AG10803 (cell line): ENCODE measurements around a stretch of chr10.

GRCh38 chr10:73425-74286, 24.6 kb upstream of the TUBB8 start:
- RRBS, result 2% methylated on average over 4 of the region's 70 CpGs

- RRBS, result 96% methylated on average over 6 of the region's 18 CpGs
Observed at GRCh38 chr10:248154-248809, 113.0 kb downstream of the ZMYND11 start.

DNA sequence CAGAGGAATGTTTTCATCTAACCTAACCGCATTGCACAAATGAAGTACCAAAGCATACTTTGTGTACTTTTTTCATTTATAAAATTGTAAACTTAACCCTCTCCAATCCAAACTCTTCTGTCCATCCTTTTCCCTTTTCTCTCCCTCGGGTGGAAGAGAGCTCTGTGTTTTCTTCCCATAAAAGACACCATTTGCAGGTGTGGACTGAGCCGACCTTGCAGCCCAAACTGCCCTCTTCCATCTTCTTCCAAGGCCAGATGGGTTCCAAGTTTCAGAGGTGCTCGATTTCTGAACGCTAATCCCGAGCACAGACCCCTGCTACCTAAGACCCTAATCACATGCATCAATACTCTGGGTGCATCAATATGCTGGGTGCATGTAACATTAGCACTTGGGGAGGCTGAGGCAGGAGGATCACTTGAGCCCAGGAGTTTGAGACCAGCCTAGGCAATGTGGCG, 158.7 kb downstream of the ZMYND11 start:
- RRBS, result no CpG with 5 or more reads among the region's 7 CpGs

DNA sequence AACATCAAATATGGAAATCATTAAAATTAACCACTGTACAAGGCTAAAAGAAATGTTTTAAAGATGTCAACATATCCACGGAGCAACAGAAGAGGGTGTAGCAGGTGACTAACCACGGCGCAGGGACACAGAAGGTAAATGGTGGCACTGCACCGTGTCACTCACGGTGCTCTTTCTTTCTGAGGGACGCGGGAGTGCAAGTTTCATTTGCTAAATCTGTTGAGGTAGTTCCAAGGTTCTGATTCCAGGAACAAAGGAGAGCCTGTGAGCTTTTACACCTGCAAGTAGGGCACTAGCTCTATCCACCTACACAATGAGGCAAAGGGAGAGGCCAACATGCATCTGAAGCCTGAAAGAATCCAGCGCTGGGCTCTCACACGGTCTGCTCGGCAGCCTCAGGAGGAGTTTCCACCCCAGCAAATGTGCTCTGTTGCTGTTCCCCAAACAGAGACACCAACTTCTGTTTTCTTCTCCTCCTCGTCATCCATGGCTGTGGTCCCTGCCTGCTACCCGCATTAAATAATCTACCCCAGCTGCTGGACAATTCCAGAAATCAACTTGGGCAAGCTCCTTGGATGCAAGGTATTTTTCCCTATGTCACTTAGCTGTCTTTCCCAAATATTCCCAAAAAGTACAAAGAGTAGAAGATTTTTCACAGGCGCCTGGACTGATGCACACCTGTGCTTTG, 176.6 kb downstream of the ZMYND11 start:
- RRBS, result no CpG with 5 or more reads among the region's 13 CpGs

DNA sequence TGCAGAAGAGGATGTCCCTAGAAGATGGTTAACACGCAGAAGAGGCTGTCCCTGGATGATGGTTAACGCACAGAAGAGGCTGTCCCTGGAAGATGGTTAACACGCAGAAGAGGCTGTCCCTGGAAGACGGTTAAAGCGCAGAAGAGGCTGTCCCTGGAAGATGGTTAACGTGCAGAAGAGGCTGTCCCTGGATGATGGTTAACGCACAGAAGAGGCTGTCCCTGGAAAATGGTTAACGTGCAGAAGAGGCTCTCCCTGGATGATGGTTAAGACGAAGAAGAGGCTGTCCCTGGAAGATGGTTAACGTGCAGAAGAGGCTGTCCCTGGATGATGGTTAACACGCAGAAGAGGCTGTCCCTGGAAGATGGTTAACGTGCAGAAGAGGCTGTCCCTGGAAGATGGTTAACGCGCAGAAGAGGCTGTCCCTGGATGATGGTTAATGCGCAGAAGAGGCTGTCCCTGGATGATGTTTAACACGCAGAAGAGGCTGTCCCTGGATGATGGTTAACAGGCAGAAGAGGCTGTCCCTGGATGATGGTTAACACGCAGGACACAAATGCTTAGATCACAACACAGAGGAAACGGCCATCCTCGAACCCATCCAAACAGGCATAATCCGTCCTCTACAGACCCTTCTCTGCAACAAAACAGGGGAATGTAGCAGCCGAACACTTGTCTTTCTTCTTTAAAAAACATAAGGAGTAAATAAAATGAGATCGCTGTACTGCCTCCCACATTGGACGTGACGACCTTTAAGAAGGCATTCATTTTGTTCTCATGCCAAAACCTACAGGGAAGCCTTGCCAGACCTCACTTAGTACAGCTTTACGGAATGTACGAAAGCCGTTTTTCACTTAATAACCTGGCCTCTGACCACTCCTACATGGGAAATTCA, 244.9 kb downstream of the ZMYND11 start:
- RRBS, result no CpG with 5 or more reads among the region's 27 CpGs

DNA sequence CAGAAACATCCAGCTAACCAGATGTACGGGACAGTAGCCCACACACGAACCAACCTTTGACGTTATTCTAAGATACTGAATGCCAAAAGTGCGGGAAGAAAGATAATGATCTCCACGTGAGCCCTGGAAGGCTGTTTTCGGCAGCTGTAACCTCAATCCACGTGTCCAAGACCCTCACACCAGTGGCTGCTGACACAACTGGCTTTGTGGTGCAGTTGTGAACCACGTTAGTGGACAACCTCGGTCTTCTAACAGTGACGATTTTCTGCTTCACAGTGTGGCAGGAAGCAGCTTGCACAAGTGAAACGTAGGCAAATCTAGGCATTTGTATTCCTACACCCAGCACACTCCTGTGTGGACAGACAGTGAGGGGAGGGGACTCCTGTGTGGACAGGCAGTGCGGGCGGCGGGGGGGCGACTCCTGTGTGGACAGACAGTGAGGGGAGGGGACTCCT, 251.9 kb downstream of the ZMYND11 start:
- RRBS, result no CpG with 5 or more reads among the region's 15 CpGs

- RRBS, result no CpG with 5 or more reads among the region's 19 CpGs
Observed at GRCh38 chr10:510217-510891, 179.1 kb downstream of the DIP2C start.

DNA sequence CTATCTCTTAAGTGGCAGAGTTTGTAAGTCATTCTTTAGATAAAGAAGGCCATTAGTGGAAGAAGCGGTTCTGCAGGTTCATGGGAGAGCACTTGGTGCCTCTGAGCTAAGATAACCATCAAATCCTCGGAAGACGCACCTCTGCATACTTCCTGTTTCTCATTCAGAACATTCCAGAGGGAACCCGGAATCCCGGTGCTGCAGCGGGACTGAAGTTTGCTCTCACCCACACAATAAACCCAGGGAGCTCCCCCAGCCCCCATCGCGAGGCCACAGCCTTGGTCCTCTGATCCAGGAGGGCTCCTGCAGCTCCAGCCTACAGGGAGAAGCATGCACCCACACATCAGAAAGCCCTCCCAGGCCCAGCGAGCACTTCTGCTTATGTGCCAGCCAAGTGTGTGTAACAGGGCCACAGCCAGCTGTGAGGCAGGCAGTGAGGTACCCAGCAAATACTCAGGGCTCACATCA, 142.5 kb downstream of the DIP2C start:
- RRBS, result no CpG with 5 or more reads among the region's 9 CpGs

DNA sequence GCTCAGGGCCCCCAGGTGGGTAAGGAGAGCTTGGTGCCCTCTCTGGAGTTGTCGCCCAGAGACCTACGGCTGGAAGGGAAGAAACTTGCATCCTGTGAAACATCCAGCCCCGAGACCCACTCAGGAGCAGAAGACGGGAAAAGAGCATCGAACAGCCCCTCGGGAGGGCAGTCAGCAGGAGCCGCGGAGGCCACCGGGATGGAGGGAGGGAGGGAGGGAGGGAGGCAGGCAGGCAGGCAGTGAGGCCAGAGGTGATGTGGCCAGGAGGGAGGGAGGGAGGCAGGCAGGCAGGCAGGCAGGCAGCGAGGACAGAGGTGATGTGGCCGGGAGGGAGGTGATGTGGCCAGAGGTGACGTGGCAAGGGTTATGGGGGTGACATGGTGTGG, 141.2 kb downstream of the DIP2C start:
- RRBS, result 63% methylated on average over 2 of the region's 12 CpGs

DNA sequence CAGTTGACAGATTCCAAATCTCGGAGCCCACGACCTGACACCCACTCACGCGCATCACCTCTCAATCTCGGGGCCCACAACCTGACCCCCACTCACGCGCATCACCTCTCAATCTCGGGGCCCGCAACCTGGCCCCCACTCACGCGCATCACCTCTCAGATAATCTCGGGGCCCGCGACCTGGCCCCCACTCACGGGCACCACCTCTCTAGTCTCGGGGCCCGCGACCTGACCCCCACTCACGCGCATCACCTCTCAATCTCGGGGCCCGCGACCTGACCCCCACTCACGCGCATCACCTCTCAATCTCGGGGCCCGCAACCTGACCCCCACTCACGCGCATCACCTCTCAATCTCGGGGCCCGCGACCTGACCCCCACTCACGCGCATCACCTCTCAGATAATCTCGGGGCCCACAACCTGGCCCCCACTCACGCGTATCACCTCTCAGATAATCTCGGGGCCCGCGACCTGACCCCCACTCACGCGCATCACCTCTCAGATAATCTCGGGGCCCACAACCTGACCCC, 105.1 kb downstream of the DIP2C start:
- RRBS, result no CpG with 5 or more reads among the region's 43 CpGs

GRCh38 chr10:651763-652259, 37.7 kb downstream of the DIP2C start:
- RRBS, result no CpG with 5 or more reads among the region's 19 CpGs

- RRBS, result no CpG with 5 or more reads among the region's 17 CpGs
Observed at GRCh38 chr10:660920-661701, 28.4 kb downstream of the DIP2C start.

DNA sequence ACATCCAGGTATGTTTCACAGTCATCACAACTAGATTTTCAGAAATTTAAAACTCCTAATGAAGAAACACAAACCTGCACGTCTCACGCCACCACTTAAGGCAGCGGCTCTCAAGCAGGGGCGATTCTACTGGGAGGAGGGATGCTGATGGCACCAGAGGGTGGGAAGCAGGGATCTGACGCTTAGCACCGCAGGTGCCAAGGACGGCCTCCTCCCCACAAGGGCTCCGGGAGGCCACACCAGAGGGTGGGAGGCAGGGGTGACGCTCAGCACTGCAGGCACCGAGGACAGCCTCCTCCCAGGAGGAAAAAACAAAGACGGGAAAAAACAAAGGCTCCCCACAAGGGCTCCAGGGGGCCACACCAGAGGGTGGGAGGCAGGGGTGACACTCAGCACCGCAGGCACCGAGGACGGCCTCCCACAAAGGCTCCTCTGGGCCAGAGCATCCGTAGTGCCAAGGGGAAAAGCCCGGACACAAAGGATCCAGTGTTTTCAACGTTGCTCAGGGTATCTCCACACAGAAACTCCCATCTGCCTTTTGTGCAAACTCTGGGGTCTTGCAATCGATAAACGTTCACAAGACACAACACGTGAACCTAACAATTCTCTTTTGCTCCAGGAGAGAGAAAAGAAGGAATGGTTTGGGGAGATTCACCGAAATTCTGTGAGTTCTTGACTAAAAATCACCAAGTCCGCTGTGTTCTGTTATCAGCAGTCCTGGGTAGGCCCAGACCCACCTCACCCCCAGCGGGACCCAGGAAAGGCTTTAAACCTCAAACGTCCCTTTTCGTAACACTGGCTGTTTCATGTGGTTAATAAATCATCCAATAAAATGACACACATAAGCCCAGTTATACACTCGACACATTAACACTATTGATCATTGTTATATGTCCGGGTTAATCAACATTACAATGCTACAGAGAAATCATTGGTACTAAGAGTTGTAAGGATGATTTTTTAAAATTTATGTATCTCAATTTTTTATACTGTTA, 25.5 kb downstream of the DIP2C start:
- RRBS, result no CpG with 5 or more reads among the region's 27 CpGs

DNA sequence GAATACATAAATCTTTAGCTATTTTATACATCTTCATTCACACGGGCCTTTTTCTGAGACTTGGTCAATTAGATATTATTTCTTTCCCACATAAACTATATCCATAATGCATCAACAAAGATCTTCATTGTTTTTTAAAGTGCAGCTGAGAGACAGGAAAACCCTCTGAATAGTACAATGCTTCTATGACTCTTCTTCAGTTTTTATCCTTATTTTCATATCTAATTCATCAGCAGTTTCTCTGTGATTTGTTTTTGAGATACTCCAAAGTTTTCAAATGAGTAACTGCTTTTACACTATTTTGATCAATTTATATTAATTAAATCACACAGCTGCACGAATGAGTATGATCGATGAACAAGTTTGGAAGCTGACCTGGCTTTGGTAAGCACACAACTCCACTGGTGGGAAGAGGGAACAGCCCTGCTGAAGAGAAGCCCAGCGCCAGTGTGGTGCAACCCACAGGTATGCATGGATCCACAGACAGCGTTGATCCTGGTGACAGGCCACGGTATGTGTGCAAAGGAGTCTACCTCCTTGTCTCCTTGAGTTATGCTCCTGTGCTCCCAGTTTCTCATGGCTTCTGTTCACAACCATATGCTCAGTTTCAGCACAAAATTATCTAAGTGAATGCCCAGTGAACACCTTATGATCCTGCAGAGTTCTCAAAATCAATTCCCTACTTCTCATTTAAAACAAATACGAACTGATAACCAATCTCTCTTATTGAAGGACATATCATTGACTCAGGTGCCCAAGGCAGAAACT, 25.3 kb downstream of the LARP4B start:
- RRBS, result no CpG with 5 or more reads among the region's 7 CpGs

GRCh38 chr10:926409-926706, 5.1 kb downstream of the LARP4B start:
- RRBS, result no CpG with 5 or more reads among the region's 4 CpGs

DNA sequence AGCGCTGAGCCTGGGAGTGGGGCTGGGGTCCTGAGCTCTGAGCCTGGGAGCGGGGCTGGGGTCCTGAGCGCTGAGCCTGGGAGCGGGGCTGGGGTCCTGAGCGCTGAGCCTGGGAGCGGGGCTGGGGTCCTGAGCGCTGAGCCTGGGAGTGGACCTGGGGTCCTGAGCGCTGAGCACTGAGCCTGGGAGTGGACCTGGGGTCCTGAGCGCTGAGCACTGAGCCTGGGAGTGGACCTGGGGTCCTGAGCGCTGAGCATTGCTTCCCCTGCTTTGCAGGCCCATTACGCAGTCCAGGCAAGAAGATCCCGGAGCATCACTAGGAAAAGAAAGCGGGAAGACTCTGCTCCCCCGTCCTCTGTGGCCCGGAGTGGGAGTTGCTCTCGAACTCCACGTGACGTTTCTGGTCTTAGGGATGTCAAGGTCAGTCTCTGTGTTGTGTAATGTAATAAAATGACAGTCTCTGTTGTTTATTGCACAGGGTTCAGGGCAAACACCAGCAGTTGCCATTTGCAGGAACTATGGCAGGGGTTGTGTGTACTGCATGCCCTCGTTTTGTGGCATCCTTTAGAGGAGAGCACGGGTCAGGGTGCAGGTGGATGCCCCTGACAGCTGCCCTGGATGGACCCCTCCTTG, 10.1 kb downstream of the IDI2 start:
- RRBS, result 96% methylated on average over 4 of the region's 20 CpGs

- RRBS, result no CpG with 5 or more reads among the region's 6 CpGs
Observed at GRCh38 chr10:1097098-1097304, 40.8 kb downstream of the WDR37 start.

DNA sequence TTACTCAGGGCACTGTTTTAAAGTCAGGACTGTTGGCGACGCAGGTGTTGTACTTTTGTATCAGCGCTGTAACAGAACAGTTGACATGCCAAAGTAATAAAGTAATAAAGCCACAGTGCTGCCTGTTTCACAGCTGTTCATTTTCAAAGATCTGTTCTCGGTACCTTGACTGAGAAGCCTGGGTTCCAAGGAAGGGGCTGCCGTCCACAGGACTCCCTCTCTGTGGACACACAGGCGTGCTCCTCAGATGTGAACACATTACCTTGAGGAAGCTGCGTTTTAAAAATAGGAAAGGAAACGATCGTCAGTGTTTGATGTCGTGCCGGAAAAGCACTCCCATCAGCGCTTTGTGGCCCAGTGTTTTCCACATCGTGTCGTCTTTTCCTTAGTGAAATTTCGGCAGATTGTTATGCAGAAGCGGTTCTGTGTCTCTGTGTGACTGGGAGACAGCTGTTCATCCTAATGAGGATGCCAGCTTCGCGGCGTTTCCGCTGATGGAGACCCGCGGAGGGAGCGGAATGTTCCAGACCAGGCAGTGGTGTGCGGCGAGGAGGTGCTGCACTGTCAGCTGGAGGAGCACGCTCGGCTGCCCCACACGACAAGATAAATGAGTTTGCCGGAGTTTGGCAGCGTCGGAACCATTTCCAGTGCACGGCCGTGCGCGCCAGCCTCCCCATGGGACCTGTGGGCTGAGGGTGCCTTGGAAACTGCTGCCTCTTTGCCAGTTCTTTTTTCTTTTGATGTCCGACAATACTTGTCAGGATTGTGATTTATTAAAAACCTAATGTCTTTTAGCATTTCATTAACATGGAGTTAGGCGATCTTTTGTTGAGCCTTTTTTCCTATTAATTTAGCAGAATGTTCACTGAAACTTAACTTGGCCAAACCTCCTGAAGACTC, 64.5 kb downstream of the WDR37 start:
- RRBS, result no CpG with 5 or more reads among the region's 37 CpGs

DNA sequence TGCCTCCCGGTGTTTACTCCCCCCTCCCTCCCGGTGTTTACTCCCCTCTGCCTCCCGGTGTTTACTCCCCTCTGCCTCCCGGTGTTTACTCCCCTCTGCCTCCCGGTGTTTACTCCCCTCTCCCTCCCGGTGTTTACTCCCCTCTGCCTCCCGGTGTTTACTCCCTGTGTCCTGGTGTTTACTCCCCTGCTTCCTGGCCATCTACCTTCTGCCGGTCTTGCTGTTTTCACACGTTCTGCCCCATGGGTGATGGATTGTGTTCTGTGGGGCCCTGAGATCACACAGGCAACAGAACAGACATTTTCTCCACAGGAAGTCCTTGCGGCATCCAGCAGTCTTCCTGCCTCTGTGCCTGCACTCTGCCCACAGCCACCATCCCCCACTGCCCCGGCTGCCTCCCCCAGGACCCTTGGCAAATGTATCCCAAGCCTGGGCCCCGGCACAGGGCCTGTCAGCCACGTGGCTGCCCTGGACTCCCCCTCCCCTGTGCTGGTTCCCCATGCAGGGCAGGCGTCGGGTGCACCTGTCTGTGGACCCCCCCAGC, 184.1 kb downstream of the WDR37 start:
- RRBS, result 35% methylated on average over 3 of the region's 15 CpGs

DNA sequence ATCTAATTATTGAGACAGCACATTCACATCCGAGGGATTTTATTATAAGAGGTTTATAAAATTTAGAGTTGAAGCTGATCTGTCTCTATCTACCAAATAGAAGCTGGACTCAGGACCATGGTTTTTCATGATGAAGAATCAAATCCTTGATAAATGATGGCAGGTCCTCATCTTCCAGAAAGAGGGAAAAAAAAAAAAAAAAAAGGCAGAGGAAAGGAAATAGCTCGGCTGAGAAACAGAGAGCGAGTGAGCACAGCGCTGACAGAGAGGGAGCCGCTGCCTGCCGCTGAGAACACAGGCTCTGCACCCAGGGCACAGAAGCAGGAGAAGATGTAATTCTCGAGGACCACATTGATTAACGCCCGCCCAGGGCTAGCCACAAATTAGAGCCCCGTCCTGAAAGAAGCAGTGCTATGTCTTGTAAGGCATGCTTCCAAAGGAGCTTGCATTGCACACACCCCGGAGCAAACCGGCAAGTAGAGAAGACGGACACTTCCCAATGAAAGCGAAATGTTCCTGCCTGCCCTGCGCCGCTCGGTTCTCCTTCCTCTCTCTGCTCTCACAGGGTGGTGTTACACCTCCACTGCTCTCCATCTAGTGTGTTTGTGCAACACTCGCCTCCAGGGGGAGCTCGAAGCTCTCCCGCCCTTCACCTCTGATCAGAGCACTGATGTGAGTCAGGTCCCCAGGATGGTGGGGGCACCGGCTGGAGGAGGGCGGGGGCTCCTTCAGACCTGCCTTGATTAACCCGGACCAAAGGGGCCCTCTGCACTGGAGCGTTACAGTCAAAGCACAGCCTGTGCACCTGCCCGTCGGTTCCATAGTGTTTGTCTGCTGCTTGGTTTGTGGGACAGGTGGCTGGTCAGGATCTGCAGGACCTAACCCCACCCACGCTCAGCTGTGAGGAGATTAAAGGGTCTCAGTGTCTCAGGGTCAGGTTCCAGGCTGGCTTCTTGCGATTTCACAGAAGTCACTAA, 316.6 kb downstream of the ADARB2 start:
- RRBS, result 0% methylated on average over 2 of the region's 28 CpGs